AG10803 (cell line): ENCODE measurements around a stretch of chr22.

DNA sequence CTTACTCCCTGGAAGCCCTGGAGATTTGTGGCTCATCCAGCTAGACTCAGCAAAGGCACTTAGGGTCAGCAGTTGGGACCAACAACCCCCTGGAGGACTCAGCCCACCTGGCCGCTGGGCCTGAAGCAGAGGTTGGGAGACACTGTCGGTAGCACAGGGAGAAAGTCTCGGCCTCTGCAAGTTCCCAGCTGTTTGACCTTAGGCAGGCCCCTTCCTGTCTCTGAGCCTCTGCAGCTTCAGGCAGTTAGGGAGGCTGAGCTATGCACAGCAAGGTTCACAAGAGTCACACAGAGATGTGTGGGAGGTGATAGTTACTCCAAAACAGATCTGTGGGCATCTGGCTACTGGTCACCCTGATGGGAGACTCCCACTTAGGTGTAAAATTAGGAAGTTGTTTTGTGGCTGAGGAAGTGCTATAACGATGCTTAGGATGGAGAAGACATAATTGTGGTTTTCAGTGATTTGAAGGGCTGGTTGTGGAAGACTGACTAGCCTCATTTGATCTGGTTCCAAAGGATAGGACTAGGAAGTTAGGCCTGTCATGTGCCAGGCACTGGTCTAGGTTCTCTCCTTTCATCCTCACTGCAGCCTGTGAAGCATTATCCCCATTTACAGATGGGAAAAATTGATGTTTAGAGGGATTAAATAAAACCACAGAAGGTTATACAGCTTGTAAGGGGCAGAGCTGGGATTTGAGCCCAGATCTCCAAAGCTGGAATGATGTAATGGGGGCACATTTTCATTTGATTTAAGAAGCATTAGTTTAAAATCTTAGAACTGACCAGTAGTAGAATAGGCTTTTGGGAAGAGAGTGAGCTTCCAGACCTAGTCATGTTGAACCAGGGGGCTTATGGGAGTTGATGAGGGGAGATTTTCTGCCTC lies 13.5 kb downstream of the ACO2 start:
- RRBS: no CpG with 5 or more reads among the region's 4 CpGs

- RRBS: no CpG with 5 or more reads among the region's 2 CpGs
These were observed 21.2 kb downstream of the POLR3H start for GRCh38 chr22:41523092-41523459.

DNA sequence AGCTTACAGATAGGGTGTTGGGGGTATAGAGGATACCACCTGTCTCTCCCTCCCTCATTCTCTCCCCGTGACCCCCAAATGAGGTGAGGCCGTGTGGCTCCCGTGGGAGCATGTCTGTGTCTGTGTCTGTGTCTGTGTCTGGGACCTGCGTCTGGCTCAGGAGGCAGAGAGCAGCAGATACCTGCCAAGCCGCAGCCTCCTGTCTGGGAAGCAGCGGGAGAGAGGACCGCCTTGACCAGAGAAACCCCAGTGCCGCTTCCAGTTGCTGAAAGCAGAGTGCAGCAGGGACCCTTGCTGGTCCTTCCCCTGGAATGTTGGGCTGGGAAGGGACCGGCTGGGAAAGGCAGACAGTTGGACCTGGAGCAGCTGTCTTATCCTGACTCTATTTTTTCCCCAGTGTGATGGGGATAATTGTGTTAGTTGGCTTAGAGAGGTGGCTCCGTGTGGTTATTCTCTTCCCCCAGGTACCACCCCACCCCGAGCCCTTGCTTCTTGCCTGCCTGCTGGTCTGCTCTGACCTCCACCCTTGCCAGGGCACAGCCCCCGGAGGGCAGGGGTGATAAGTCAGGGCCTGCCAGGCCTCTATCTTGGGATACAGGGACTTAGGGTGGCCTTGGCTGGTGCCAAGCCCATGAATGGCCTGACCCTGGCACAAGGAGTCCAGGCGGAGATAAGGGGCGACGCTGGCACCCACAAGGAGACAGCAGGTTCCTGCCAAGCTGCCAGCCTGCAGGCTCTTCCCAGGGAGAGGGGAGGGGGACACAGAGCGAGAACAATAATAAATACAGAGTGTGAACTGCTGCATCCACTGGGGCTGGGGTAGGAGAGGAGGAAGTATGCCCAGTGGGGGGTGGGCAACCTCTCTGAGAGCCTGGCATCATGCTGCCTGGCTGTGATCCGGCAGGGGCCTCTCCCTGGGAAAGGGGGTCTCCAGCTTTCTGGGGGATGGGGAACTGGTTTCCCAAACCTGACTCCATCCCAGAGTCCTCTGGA lies 777 bp downstream of the CSDC2 start:
- RRBS: no CpG with 5 or more reads among the region's 17 CpGs

GRCh38 chr22:41664536-41665582 lies 23.8 kb downstream of the SNU13 start:
- RRBS: no CpG with 5 or more reads among the region's 7 CpGs

- RRBS: no CpG with 5 or more reads among the region's 4 CpGs
These were observed 12.9 kb downstream of the SREBF2 start for GRCh38 chr22:41845597-41846373.

DNA sequence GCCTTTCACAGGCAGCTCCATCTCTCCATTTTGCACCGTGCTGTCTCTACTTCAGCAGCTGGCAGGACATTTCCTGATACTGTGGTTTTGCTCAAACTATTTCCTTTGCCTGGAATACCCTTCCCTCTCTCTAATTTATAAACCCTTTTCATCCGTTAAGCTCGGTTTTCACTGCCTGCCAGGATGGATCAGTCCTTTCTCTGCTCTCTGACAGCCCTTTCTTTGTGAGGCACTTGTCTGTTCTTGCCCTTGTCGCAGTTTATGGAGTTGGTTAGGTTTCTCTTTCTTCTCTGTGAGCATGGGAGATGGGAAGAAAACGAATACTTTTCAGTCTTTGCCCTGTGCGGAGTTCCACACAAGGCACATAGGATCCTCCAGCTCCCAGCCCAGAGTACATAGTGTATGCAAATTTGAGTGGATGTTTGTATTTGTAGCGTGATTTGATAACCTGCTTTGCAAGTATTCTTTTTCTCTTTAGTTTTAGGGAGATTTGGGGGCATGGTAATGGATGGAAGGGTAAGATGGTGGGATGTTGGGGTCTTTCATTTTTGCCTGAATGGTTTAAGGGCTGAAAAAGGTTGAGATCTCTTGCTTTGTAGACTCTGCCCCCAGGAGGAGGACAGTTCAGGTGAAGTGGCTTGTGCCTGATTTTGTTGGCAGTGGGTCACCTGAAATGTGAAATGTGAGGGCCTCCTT lies 13.9 kb downstream of the SREBF2 start:
- RRBS: no CpG with 5 or more reads among the region's 7 CpGs

- RRBS: 95% methylated on average over 5 of the region's 30 CpGs
These were observed 10.0 kb downstream of the SHISA8 start for GRCh38 chr22:41904547-41905517.

DNA sequence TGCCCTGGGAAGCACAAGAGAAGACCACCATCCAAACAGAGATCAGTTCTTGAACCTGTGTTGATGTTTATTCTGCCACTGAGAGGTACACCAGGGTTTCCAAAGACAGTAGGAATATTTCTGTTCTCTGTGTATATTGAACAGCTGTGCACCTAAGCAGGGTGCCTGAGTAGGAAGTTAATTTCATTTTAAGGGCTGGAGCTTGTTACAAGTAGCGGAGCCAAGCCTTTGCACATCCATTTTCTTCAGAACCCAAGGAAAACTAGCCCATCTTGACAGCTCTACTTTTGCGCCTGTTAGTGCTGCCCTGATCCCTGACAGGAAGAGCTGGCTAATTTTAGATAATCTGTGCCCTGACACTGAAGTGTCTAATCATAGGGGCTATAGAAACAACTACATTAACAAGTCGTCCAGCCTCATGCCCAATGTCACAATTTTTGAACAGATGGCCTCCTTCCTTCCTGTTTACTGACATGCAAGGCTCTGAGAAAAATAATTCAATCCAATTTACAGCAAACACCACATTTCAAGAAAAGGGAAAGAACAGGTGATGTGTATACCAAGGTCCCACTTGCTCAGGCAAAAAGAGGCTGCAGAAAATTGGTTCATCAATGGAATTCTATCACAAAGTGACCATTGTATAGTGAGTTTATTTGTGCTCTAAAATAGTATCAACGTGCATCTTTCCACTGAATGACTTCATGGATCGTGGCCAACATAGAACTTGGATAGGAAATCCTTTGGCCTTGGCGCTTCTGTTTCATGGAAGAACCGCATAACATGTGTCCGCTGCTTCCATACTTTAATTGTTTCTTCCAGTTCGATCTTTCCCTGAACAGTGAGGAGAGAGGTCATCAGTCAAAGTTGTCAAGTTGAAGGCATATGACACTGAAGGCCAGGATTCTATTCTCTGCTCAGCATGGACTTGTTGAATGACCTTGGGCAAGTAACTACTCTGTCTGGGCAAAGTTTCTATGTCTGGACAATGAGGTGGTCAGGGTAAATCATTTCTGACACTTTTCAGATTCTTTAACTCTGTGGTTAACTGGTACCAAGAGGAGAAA lies 4.8 kb downstream of the NDUFA6 start:
- RRBS: no CpG with 5 or more reads among the region's 9 CpGs

DNA sequence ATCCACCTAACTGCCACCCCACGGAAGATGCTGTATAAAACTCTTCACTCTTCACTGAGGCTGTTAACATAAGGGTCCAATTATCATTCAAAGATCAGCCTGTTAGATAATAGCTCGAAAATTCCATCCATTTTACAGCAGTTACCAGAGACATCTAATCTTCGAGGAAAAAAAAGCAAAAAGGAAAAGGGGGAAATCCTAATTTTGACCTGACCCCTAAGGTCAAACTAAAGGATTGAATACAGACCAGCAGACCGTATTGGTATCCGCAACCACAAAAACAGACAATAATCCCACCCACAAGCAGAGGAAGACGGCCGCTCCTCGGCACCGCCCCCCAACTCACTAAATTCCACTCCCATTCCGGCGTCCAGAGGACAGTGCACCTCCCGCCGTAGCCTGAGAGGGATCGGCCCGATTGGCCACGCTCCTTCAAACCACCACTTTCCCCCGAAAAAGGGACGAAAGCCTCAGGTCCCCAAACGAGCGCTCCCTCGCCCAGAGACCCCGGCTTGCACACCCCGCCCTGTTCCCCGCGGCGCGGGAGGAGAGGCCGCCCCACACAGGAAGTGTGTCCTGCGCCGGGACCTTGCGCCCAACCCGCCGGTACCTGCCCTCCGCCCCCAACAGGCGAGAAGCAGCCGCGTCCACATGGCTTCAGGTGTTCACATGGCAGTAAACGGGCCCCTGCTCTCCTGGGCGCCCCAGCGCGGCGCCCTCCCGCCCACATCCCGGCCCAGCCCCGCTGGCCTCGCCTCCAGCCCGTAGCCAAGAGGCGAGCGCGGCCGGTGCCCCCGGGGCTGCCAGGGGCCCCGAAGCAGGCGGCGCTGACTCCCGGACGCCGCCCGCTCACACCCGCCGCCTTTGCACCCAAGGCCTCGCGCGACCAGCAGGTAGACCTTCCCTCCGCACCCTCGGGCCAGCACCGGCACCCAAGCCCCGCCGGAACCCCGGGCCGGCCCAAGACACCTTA lies 1.0 kb downstream of the TCF20 start:
- RRBS: 2% methylated on average over 30 of the region's 71 CpGs

- RRBS: no CpG with 5 or more reads among the region's 18 CpGs
These were observed 29.4 kb upstream of the TCF20 start for GRCh38 chr22:42299744-42300353.

- RRBS: no CpG with 5 or more reads among the region's 7 CpGs
These were observed 51.8 kb upstream of the TCF20 start for GRCh38 chr22:42322370-42322588.

- RRBS: no CpG with 5 or more reads among the region's 4 CpGs
These were observed 57.5 kb downstream of the NFAM1 start for GRCh38 chr22:42374648-42375177.

- RRBS: no CpG with 5 or more reads among the region's 22 CpGs
These were observed 387 bp downstream of the RRP7A start for GRCh38 chr22:42519214-42519603.

- RRBS: 89% methylated on average over 5 of the region's 16 CpGs
These were observed 11.9 kb downstream of the POLDIP3 start for GRCh38 chr22:42602682-42603332.

DNA sequence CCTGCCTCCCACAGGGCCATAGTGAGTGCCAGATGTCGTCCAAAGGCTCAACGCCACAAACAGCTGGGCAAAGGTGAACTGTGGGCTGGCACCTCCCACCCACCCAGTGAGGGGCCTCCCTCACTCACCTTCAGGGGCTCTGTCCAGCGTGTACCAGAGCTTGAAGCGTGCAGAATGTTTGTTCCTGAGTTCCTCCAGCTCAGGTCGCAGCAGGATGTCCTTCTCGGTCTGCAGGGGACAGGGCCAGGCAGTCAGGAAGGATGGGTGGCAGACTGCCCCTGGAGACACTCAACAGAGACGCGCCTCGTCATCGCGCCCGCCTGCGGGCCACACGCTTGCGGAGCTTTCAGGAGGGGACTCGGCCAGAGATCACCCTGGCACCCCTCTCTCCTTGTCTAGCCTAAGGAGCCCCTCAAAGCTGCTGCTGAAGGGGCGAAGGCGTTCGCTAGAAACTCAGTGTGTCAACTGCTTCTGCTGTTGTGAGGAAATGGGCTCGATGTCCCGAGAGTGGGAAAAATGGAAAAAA lies 9.0 kb upstream of the POLDIP3 start:
- RRBS: no CpG with 5 or more reads among the region's 21 CpGs

DNA sequence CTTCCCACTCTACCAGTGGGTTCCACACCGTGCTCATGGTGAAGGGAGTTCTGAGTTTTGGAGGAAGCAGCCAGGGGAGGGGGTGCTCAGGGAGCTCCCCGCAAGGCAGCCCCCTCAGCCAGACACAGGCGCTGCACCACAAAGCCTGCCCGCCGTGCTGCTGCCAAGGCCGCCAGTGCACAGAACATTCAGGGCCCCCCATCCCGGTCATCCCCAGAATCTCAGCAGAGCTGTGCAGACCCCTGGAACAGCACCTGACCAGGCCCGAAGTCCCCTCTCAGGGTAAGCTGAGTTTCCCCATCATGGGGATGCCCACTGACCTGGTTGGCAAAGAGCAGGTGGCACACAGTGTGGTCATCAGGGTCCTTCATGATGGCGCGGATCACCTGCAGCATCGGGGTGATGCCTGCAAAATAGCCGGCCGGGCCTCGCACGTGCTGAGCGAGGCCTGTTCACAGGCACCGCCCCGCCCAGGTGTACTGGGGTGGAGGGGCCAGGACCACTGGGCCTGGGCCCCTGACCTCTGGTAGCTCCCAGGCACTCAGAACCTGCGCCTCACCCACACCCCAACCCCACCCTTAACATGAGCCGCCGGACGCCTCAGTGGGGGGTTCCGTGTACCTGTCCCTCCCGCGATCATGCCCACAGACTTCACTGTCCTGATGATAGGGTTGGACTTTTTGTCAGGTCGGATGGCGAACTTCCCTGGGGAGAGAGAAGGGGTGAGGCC lies 12.5 kb upstream of the POLDIP3 start:
- RRBS: no CpG with 5 or more reads among the region's 27 CpGs

DNA sequence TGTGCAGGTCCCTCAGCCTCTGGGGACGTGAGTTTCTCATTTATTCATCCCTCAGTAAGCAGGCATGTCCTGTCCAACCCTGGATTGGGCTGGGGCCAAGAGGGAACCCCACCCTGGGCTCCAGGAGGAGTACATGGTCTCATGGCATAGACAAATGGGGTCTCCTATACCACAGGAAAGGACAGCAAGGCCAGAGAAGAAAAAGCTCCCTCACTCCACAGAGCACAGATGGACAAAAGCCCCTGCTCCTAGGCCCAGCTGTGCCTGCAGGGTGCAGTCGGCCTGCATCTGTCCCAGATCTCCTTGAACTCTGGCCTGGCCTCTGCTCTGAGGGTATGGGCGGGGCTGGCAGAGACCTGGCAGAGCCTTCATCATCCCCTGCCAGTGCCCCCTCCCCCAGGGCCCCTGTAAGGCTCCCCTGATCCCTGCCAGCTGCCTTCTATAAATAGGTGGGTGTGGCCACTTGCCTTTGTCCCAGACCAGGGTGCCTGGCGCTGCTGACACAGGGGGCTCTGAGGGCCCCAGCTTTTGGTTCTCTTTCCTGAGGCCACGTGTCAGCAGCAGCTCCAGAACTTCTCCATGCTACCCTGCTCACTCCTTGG lies 34.5 kb downstream of the A4GALT start:
- RRBS: no CpG with 5 or more reads among the region's 5 CpGs

DNA sequence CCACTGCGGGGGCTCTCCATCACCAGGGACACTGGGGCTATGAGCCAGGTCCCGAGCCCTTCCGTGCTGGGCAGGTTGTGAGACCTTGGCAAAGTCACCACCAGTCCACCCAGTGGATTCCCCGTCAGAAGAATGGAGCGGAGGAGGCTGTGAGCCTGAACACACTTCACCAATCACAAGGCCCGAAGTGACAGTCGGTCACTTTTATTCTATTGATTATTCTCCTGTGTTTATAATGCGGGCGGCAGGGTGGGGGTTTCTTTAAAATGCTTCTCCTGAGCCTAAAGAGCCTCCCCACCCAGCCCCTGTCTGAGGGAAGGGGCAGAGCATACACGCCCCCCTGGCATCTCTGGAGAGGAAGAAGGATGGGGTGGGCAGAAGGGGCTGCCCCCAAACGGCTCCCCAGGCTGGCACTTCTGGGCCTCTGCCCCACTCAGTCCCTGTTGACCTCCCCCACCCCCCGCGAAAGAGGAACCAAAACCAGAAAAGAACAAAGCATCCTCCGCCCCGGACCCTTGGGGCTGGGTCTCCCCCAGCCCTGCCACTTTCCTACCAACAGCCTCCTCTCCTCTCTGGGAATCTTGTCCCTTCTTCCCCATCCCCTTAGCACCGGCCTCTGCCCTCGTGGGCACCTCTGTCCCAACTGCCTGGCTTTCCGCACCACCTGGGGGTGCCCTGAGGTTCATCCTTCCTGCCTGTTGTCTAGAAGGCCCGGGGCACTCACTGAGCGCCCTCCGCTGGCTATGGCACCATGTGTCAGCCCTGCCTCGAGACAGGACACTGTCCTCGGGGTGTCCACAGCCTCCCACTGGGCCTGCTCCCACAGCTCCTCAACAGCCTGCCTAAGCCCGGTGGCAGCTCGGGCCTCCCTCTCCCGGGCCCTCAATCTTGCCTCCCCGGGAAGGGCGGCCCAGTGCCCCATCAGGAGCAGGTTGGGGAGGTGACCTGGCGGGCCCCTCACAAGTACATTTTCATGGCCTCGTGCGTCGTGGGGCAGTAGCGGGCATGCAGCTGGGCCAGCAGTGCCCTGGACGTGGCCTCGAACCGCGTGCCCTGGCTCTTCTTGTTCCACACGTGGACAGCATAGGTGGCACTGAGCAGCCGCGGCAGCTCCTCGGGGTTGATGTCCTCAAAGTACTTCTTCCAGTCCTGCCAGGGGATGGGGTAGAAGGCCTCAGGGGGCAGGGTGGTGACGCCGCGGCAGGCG lies 28.3 kb downstream of the A4GALT start:
- RRBS: 73% methylated on average over 4 of the region's 45 CpGs

DNA sequence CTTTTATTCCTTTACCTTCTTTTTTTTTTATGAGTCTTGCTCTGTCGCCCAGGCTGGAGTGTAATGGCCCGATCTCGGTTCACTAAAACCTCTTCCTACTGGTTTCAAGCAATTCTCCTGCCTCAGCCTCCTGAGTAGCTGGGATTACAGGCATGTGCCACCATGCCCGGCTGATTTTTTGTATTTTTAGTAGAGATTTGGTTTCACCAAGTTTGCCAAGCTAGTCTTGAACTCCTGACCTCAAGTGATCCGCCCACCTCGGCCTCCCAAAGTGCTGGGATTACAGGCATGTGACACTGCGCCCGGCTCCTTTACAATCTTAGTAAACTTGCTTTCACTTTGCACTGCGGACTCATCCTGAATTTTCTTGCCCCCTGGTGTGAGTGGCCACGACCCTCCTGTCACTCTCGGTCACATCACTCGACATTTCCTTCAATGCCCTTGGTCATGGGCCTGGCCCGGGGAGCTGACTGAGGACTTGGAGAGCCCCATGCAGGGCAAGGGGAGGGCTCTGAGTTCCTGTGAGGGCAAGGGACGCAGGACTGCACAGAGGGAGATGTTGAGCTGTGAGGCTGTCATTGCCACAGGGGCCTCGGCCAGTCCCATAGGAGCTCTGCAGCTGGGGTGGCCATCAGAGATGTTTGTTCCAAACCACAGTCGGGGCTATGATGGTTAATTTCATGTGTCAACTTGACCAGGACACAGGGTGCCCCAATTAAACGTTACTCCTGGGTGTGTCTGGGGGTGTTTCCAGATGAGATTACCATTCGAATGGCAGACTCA lies 21.4 kb downstream of the A4GALT start:
- RRBS: no CpG with 5 or more reads among the region's 18 CpGs

DNA sequence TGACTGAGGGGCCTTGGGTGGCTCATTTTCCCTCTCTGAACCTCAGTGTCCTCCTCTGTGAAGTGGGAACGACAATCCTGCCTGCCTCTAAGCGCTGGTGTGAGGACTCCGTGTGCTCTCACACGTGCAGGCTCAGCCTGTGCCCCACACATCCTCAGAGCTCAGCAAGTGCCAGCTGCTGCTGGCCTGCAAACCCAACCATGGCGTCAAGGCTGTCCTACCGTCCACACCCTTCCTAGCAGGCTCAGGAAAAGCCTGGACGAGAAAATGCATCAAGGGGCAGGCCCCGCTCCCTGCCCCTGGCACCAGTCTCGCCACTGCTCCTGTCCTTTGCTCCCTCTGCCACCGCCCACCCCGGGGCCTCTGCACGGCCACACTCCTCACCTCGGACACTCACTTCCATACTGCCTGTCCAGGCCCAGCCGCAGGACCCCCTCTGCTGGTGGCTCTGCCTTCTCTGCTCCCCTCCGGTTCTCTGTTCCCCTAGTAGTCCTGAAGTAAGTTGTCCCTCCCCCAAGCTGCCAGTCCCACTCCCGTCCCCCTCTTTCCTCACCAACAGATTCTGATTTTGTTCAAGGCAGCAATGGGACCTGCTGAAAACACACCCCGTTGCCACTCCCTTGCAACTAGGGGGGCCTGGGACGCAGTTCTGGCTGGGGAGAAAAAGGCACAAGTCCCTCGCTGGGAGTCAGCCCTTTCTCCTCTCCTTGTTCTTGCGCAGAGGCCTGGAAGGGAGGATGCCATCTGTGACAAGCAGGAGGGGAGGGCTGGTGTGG lies 62.3 kb downstream of the ARFGAP3 start:
- RRBS: 27% methylated on average over 4 of the region's 20 CpGs